ENCODE measurements around a stretch of chr3.

- RRBS: no CpG with 5 or more reads among the region's 10 CpGs
CAGE:
- cytosol, long polyA plus RNA: no peak
- long polyA plus RNA: no peak
- nucleus, long polyA plus RNA: no peak
These were observed 155.4 kb upstream of the HES1 start for GRCh38 chr3:193980449-193980950.

GRCh38 chr3:194040456-194041053 is 95.4 kb upstream of the HES1 start:
- RRBS: no CpG with 5 or more reads among the region's 9 CpGs
CAGE:
- cytosol, long polyA plus RNA: no peak
- long polyA plus RNA: no peak
- nucleus, long polyA plus RNA: no peak

- RRBS: no CpG with 5 or more reads among the region's 5 CpGs
CAGE:
- cytosol, long polyA plus RNA: no peak
- long polyA plus RNA: no peak
- nucleus, long polyA plus RNA: no peak
These were observed 88.7 kb upstream of the HES1 start for GRCh38 chr3:194047094-194047810.

DNA sequence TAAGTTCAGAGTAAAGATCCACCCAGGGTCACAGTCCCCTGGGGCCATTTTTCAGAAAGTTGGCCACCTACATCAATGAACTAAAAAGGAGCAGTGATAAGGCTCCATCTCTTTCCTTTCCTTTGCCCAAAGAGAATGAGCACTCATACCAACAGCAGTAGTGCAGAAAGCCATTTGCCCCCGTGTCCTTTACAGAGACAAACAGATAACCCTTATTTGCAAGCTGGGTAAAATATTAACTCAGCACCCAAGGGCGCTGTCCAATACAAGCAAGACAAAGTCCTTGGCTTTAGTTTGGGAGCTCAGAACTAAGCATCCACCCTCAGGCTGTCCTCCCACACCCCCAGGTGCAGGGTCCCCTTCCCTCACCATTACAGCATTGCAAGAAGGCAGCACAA is 34.4 kb upstream of the HES1 start:
- RRBS: no CpG with 5 or more reads among the region's 2 CpGs
CAGE:
- cytosol, long polyA plus RNA: no peak
- long polyA plus RNA: no peak
- nucleus, long polyA plus RNA: no peak

- RRBS: no CpG with 5 or more reads among the region's 10 CpGs
CAGE:
- cytosol, long polyA plus RNA: no peak
- long polyA plus RNA: no peak
- nucleus, long polyA plus RNA: no peak
These were observed 33.8 kb upstream of the HES1 start for GRCh38 chr3:194101912-194102883.

GRCh38 chr3:194138205-194138590 is 2.2 kb downstream of the HES1 start:
- RRBS: no CpG with 5 or more reads among the region's 6 CpGs
CAGE:
- cytosol, long polyA plus RNA: no peak
- long polyA plus RNA: no peak
- nucleus, long polyA plus RNA: start-site peak on the minus strand at chr3:194138330-194138385, 10 and 26 reads in 2 replicates

GRCh38 chr3:194150132-194150704 is 14.3 kb downstream of the HES1 start:
- RRBS: no CpG with 5 or more reads among the region's 9 CpGs
CAGE:
- cytosol, long polyA plus RNA: no peak
- long polyA plus RNA: no peak
- nucleus, long polyA plus RNA: no peak

- RRBS: no CpG with 5 or more reads among the region's 6 CpGs
CAGE:
- cytosol, long polyA plus RNA: no peak
- long polyA plus RNA: no peak
- nucleus, long polyA plus RNA: no peak
These were observed 102.1 kb downstream of the CPN2 start for GRCh38 chr3:194249029-194249523.

GRCh38 chr3:194250161-194250784 is 100.9 kb downstream of the CPN2 start:
- RRBS: no CpG with 5 or more reads among the region's 9 CpGs
CAGE:
- cytosol, long polyA plus RNA: no peak
- long polyA plus RNA: no peak
- nucleus, long polyA plus RNA: no peak

DNA sequence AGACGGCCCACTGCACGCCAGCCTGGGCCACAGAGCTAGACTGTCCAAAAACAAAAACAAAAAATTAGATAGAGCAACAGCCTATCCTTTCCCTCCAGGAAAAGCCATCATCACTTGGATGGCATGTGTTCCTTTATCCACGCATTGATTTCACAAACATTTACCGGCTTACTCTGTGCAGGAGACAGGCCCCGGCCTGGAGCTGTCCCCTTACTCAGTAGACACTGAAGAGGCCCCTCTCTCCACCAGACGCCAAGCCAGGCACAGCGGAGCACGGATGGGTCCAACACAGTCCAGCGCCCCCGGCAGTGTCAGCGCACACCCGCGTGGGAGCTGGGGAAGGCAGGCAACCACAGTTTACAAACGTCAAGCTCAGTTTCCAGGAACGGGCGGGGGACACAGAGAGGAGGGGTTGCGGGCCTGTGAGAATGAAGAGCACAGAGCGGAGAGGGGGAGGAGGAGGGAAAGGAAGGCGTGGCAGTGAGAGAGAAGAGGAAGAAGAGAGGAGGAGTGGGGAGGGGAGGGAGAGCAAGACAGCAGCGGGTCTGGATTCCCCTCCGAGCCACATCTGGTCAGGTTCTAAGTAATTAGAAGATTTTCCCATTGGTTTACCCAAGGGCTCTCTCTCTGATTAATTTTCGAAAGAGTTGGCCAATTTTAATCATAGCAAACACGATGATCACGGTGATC is 2.9 kb downstream of the GP5 start:
- RRBS: no CpG with 5 or more reads among the region's 24 CpGs
CAGE:
- cytosol, long polyA plus RNA: no peak
- long polyA plus RNA: no peak
- nucleus, long polyA plus RNA: no peak

DNA sequence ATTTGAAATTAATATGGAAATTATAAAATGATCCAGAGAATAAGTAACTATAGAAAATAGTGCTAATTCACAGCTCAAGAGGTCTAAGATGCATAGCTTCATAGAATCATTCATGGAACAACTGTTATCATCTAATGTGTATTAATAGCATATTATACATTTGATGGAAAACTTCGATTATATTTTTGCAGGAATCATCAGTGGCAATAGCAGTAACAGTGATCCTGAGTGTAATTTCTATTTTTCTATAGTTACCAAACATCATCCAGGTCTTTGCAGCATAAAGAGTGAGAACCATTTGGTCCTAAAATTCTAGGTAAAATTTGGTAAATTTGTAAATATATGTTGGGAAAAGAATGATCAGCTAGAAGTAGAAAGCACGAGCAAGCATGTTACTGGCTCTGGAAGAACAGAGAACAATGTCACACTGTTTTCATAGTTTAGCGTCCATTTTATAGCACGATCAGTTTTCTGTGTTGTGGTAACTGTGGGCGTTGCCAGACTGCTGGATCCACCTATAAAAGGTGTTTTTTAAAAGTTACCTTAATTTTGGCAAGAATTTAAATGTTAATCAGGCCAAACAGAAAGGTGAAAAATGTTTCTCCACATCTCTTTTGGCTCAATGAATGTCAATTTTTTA is 5.1 kb upstream of the GP5 start:
- RRBS: no CpG with 5 or more reads among the region's 5 CpGs
CAGE:
- cytosol, long polyA plus RNA: no peak
- long polyA plus RNA: no peak
- nucleus, long polyA plus RNA: no peak

DNA sequence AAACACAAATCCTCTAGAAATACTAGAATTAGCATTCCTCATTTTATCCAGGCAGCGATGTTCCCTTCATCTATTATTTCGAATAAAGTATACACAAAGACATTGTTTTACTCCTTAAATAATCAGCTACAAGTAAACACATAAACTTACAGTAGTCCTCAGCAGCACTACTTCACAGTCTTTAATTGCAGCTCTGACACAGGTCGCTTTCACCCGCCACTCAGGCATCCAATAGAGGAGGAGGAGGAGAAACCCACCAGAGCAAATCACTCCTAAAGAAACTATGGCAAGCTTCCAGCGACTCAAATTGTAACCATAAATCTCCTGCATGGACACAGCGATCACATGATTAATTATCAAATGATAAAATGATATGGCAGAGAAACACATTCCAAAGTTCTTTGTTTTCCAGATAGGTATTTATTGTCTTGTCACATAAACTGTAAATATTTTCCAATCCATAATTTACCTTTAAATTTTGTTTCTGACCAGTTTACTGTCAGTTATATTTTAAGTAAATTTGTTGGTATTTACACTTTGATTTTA is 26.2 kb downstream of the ATP13A3 start:
- RRBS: no CpG with 5 or more reads among the region's 6 CpGs
CAGE:
- cytosol, long polyA plus RNA: no peak
- long polyA plus RNA: no peak
- nucleus, long polyA plus RNA: no peak

DNA sequence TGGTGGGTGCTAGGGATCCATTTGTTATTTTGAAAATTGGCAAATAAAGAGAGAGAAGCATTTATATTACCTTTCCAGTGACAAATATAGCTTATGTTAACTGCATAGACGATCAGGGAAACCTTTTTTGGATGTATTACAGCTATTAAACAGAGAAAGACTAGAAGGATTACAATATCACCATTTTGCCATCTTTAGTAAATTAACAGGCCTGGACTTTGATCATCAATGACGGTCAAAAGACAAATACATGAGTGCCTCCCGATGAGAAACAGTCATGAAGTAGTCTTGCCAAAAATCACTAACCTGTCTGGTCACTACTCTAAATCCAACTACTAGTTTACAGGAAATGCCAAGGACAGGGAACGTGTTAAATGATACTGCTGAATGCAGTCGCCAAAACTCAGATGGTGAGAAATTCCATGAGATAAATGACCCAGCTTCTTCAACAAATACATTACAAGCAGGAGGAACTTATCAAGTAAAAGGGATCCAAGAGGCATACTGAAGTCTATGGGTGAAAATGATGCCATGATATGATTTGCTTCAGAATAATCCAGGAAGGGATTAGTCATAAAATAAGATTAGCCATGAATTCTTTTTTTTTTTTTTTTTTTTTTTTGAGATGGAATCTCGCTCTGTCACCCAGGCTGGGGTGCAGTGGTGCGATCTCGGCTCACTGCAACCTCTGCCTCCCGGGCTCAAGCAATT is 35.8 kb upstream of the ATP13A3 start:
- RRBS: no CpG with 5 or more reads among the region's 9 CpGs
CAGE:
- cytosol, long polyA plus RNA: no peak
- long polyA plus RNA: no peak
- nucleus, long polyA plus RNA: no peak

DNA sequence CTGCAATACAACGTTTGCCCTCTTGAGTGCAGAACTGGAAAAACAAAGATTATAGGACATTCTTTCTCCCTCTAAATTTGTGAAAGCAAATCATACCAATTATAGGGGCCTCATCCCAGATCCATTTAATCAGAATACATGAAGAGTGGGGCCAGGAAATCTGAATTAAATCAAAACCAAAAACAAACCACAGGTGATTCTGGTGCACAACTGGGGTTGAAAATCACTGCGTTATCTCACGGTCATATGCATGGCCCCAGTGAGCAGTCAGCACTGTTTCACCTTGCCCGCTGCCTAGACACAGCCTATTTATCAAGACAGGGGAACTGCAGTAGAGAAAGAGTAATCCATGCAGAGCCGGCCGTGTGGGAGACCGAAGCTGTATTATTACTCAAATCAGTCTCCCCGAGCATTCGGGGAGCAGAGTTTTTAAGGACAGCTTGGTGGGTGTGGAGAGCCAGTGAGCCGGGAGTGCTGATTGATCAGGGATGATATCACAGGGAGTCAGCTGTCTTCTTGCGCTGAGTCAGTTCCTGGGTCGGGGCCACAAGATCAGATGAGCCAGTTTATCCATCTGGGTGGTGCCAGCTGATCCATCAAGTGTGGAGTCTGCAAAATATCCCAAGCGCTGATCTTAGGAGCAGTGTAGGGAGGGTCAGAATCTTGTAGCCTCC is 58.2 kb downstream of the TMEM44 start:
- RRBS: no CpG with 5 or more reads among the region's 13 CpGs
CAGE:
- cytosol, long polyA plus RNA: no peak
- long polyA plus RNA: no peak
- nucleus, long polyA plus RNA: no peak

DNA sequence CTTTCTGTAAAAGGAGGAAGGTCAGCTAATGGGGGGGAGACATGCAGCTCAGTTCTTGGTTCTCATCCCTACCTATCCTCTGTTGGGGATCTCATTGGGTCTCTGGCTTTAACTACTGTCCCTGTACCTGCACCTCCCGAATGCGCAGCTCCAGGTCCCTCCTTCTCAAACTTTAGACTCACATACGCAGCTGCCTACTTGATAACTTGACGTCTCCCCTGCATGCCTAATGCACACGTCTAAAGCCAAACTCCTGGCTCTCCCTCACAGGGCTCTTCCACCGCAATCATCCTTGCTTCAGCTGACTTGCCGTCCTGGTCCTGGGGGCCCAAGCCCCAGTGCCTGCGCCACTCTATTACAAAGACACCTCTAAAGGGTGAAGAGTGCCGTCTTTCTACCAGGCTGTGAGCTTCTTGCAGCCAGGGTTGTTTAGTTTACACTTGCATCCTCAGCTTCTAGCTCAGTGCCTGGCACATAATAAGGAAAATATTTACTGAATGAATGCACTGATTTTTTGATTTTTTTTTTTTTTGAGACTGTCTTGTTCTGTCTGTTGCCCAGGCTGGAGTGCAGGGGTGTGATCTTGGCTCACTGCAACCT is 6.0 kb upstream of the TMEM44 start:
- RRBS: no CpG with 5 or more reads among the region's 9 CpGs
CAGE:
- cytosol, long polyA plus RNA: no peak
- long polyA plus RNA: no peak
- nucleus, long polyA plus RNA: no peak

DNA sequence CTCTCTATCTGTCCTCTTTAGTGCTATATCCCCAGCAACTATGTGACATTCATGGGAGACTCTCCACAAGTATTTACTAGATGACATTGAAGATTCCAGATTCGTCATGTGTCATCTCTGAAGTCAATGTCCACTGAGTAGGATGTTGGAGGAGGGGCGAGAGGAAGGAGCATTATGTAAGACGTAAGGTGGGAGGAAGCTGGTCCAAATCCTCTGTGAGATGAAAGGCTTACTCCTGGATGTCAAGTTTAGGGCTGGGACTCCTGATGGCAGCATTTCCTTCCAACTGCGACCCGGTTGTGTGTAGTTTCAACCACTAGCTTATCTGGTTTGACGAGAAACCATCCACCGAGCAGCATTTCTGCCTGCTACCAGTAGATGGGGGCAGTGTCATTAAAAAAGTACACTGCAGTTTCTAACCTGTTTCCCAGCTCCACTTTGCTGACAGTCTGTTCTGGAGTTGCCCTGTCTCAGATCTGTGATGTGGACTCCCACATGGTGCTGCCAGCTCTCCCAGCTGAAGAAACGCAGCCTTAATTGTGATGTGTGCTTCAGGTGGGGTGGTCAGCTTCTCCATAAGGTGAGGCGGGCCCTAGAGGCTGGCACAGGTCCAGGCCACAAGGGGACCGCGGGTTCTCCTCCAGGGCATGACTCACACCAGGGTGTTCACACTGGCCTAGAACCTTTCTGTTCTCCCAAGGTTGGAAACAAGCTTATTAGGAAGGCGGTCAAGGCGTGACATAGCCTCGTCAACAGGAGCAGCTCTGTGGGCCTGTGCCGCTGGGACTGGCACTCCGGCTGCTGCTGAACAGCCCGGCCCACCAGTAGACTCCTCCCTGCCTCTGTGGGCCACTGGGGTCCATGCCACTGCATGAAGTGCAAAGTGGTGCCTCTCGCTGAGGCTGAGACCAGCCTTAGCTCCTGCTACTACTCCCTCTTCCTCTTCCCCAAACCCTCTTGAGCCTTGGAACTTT is 3.0 kb upstream of the FAM43A start:
- RRBS: no CpG with 5 or more reads among the region's 18 CpGs
CAGE:
- cytosol, long polyA plus RNA: no peak
- long polyA plus RNA: no peak
- nucleus, long polyA plus RNA: no peak

DNA sequence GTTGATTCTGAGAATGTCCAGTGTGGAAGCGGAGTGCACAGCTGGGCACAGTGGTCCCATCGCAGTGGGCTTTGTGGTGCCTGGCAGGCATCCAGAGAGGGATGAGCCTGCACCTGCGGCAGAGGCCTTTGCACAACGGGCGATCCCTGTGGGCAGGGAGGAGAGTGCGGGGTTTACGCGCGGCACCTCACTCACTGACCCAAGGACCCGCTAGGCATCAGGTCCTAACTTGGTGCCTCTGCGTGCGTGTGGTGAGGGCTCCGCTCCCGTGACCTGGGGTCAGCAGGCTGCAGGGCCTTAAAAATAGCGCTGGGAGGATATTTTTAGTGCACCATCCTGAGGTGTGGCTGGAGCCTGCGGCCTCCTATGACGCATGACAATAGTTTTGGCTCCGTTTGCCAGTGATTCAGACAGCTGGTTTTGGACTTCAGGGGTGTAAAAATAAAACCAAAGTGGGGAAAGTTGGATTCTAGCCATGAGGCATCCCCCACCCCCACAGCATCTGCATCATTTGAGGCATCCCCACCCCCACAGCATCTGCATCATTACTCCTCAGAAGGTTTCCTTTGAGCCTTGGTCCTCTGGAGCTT is 139.0 kb downstream of the FAM43A start:
- RRBS: no CpG with 5 or more reads among the region's 18 CpGs
CAGE:
- cytosol, long polyA plus RNA: no peak
- long polyA plus RNA: no peak
- nucleus, long polyA plus RNA: no peak

DNA sequence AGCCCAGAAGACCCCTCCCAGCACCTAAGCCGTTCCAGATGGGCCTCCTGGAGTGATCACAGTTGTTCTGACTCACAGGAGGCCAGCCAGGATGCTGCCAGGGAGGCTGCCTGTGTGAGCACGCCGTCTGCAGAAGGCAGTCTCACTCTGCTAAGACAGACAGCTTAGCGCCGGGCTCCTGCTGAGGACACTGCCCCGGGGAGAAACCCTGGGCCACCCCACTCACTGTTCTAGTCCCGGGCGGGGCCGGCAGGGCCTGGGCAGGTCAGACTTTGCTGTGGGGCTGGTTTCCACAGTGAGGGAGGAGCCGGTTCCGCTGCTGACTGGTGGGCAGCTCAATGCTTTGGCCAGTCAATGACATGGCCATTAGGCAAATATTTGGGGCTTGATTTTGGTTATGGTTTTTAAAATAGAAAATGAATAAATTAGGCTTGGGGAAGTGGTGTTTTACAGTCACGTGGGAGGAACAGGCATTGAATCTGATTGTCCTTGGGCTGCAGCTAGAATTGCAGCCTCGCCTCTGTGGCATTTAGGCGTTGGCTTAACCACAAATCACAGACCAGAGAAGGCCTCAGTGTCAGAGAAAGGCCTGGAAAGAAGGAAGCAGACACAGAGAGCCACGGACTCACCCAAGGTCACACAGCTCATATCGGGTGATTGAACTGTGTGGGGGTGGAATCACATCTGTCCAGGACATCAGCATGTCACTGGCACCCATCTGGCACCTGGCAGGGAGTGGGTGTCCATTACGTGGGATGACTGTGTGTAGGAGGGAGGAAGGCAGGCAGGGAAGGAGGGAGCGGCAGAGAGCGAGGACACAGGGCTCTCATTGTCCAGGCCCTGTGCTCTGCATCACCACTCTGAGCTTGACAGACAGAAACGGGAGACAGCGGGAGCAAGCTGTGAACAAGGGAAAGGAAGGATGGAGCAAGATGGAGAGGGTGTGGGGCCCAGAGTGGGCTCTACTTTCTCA is 186.1 kb downstream of the FAM43A start:
- RRBS: 29% methylated on average over 2 of the region's 21 CpGs
CAGE:
- cytosol, long polyA plus RNA: no peak
- long polyA plus RNA: no peak
- nucleus, long polyA plus RNA: no peak

DNA sequence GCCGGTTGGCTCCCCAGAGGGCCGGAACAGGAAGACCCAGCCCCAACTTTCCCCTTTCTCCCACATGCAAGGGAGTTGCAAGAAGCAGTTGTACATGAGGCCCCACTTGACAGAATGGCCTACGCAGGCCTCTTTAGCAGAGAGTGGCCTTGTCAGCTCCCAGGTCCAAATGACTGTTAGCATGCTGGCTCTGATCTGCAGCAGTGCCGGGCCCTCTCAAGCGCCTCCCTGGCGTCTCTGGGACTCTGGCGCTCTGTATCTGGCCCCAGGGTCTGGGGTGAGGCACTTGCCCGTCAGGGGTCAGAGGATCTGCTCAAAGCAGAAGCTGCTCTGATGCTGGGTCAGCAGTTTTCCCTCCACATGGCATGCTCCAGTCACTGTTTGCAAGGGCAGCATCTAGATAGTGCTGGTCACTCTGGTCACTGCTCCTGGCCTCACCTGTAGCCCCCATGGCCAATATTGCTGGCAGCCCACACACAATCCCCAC is 254.4 kb downstream of the FAM43A start:
- RRBS: no CpG with 5 or more reads among the region's 8 CpGs
CAGE:
- cytosol, long polyA plus RNA: no peak
- long polyA plus RNA: no peak
- nucleus, long polyA plus RNA: no peak

DNA sequence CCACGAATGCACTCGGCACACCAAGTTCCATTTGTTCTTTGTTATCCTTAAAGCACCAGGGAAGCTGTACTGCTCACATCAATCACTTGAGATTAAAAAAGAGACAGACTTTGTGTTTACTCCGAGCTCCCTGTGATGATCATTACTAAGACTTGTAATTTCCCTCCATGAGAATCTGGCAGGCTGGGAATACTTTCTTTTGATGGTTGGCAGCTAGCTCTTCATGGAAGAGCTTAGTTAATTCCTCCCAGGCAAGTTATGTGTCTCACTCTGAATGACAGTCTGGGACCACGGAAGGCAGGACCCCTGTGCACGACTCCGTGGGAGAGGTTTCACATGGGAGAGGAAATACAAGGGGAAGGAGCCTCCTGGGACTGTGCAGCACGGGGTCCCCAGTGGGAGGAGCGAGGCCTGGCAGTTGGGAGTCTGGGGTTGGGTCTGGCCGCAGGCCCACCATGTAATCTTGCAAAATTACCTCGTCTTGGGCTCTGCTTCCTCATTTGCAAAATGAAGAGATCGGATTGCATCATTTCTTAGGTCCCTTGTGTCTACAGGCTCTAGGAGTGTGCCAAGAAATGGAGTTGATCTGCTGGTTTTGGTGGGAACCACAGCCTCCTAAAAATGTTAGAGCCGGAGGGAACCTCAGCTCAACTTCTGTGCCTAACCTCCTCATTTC is 268.1 kb downstream of the XXYLT1 start:
- RRBS: no CpG with 5 or more reads among the region's 12 CpGs
CAGE:
- cytosol, long polyA plus RNA: no peak
- long polyA plus RNA: no peak
- nucleus, long polyA plus RNA: no peak

Data from SK-N-SH (cell line).